Metastatic Pancreatic Carcinoma in the Ovary (tissue), 1 donor: ENCODE data around the genes BSPH1, ODAD1, KCNJ14 and CA11.

DNA sequence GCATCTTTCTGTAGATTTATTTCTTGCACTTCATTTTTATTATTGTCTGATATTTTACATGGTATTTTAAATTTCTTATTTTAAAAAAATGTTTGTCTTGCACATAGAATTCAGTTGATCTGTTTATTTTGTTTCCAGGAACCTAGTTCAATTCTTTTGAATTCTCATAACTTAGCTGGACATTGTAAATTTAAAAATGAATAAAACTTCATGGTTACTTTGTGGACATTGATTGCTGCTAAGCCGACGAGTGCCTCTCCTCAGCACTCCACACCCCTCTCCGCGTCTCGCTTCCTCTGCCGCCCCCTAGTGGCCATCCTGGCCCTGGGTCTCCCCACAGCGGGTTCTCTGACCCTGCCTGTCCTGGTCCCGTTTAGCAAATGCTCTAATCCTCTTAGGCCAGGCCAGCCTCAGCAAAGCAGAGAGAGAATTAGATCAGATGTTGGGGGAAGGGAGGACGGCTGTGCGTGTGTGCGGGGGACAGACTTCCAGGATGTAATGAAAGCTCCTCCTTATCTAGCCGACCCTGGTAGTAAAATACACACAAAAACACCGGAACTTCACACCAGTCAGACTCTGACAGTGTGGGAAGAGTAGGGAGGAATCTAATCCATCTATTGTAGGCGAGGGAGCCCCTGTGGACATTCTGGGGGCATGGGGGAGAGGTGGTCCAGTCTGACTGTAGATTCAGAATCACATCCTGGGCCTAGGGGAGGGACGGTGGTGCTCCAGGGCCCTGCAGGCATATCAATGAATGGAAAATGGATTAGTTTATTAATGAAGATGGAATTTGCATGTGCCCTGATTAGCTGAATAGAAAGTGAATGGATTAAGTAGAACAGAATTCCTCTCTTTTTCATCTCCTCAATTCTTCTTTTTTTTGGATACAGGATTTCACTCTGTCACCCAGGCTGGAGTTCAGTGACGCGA is 4.5 kb downstream of the TPRX2 start:
- PRO-cap = no peak

- PRO-cap = no peak
Measured at GRCh38 chr19:47865188-47865670, 6.2 kb downstream of the TPRX2 start.

DNA sequence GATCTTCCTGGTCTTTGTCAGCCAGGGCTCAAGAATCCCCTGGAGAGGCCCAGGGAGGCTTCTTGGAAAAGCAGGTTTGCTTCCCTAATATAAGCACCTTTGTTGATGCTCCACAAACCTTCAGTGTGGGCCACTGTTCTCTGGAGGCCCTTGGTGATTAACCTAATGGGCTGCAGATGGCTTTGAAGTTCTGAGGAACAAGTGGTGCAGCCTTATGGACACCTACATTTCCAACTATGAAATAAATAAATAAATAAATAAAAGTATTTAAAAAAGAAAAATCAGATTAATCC is at the start of gene BSPH1:
BSPH1 (minus strand) TSS at position 61 of the 293 bp plus-strand sequence.
- PRO-cap = no peak

DNA sequence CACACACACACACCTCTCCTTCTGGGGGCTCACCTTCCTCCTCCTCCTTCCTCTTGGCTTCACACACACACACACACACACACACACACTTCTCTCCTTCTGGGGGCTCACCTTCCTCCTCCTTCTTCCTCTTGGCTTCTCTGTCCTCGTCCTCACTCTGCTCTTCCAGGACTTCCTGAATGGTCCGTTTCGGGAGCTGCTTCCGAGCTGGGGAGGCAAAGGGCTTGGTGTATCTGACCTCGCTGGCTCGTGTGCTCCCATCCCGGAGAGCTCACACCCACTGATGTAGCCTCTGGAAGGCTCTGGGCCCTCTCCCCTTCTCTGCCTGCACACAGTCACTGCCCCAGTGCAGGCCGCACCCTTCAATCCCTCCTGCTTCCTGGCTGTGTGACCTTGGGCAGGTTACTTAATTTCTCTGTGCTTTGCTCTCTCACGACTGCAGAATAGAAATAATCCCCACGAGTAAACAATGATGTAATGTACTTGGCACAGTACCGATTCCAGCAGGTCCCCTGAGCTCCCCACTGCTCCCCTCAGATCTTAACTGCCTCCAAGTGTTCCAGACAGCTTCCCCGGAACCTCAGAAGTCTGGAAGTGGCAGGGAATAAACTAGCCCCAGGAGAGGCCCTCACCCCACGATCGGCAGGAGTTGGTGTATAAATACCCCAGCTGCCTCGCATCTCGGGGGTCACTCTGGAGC is 16.2 kb downstream of the LIG1 start:
- PRO-cap = no peak

DNA sequence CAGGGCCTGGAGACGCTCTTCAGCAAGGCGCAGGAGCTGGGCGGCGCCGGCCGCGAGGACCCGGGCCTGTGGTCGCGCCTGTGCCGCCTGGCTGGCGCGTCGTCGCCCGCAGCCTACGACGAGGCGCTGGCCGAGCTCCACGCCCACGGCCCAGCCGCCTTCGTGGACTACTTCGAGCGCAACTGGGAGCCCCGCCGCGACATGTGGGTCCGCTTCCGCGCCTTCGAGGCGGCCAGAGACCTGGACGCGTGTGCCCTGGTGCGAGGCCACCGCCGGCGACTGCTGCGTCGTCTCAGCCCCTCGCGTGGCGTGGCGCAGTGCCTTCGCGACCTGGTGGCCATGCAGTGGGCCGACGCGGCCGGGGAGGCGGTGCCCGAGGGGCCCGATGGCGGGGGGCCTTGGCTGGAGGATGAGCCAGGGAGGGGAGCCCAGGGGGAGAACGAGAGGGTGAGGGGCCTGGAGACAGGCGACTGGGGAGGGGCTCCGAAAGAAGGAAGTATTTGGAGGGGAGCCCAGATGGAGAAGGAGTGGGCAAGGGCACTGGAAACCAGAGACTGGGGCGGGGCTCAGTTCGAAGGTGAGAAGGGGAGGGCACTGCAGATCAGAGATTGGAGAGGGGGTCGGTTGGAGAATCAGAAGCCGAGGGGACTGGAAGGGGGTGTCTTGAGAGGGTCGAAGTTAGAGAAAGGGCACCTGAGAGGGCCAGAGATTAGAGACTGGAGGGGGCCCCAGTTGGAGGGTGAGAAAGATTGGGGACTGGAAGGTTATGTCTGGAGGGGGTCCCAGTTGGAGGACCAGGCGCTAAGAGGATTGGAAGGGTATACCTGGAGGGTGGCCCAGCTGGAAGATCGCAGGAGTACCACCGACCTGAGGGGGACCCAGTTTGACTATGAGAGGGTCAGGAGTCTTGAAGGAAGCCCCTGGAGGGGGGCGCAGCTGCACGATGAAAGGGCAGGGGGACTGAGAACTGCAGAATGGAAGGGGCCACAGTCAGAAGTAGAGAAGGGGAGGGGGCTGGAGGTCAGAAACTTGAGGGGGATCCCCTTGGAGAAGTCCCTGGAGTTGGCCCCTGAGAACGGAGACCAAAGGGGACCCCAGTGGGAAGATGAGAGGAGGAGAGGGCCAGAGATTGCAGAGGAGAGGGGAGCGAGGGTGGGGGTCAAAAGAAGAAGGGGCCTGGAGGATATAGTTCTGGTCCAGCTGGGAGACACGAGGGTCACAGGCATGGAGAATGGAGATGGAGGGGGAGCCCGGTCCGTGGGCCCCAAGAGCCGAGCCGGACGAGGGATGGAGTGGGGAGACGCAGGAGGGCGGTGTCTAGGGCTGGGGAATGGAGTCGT is 25.0 kb downstream of the ZSWIM9 start:
- PRO-cap = no peak

DNA sequence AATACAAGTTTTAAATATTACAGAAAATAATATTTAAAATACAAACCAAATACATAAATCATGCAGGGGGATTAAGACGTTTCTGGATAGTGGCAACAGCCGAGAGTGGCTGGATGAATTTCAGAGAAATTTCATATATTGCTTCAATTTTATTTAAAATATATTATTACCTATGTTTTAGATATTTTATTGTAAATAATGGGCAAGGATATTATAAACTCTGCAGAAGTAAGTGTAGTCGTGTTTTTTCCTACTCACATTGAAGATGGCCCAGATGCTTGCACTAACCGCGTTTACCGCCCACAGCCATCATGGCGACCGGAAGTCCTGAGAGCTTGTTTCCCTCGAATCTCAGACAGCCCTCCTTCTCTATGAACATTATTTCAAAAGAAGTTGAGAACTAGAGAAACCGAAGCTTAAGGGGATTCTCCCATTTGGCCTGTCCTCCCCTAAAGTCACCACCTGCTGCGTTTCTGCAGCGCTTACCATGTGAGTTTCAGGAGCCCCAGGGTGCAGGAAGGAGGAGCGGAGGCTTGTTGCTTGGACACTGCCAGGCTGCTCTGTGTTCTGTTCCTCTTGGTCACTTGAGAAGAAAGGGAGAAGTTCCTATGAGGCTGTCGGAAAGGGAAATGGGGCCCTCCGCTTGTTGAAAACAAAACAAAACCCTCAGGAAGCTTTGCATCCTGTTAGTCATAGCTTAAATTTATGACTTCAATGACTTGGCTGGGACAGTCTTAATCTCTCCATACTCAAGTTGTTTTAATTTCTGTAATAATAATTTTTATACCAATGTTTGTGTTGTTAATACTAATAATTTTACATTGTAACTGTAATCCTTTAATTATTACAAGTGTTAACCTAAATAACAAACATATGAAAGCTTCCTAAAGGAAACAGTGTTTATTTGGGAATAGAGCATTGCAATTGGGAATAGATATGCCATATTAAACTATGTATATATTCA is 6.2 kb downstream of the CARD8 start:
- PRO-cap = unidirectional peak, minus-strand start at position 562 of the sequence

- PRO-cap = no peak
Measured at GRCh38 chr19:48256818-48257213, 1.1 kb upstream of the CARD8 start.

- PRO-cap = unidirectional peak, minus-strand start at chr19:48271802
Measured at GRCh38 chr19:48271544-48272159, 1.8 kb downstream of the ZNF114 start.

GRCh38 chr19:48321776-48322400 is at the start of gene ODAD1:
ODAD1 (minus strand) TSS chr19:48321971.
- PRO-cap = bidirectional peak, plus-strand start at chr19:48322156, minus-strand start at chr19:48321892

GRCh38 chr19:48412754-48412953 is 19.2 kb downstream of the GRIN2D start:
- PRO-cap = no peak

- PRO-cap = no peak
Measured at GRCh38 chr19:48455285-48455627, at the start of gene KCNJ14. KCNJ14 (plus strand) TSS chr19:48455574.

- PRO-cap = no peak
Measured at GRCh38 chr19:48502014-48502721, 9.5 kb downstream of the LMTK3 start.

DNA sequence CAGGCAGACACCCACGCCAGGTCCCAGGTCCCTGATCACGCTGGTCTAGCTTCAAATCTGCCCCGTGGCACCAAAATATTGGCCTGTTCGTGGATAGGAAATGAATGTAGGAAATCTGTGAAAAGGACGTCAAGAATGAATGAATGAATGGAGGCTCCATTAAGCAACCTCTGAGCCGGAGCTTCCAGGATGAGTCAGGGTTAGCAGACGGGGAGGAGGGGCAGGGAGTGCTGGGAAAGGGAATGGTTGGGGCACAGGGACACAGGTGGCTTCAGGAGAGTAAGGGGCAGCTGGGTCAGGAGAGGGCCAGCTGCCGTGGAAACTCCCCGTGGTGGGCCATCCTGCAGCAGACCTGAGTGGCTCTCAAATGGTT is 4.2 kb downstream of the SULT2B1 start:
- PRO-cap = no peak

GRCh38 chr19:48618399-48619075 is 441 bp downstream of the RPL18 start:
- PRO-cap = no peak

GRCh38 chr19:48632651-48633822 is 4.1 kb downstream of the DBP start:
- PRO-cap = no peak

DNA sequence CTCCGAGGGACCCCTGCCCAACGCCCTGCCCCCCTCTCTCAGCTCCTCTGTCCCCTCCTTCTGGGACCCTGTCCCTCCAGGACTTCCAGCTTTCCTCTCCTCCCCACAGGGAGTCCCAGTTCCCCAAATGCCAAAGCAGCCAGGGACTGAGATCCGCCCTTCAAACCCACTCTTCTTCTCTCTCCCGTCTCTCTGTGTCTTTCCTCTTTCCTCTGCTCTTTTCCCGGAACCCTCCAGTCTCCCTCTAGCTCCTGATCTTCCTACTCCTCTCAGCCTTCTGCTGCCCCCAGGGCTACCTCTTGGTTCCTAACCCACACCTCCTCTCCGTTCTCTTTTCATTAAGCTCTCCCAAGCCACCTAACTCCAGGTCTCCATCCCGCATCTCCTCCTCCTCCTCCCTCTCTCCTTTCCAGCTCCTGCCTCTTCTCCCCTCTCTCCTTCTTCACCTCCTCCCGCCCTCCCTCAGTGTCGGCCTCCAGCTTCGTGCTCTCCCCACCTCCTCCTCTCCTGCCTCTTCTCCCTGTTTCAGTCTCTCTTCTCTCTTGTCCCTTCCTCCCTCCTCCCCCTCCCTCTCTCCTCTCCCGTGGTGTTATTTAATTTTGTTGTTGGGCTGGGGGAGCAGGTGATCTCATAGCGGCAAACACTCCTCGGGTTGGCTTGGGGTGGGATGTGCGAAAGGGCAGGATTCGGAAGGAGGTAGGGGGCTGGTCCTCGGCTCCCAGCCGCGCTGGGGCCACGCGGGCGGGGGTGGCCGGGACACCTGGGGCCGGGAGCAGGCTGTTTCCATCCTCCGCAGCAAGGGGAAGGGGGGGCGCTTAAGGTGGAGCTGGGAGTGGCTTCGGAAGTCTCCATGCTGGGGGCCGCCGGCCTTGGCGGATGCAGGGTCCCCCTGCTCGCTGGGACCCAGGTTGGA is at the start of gene CA11:
CA11 (minus strand) TSS at position 544 of the 913 bp plus-strand sequence.
- PRO-cap = bidirectional peak, plus-strand start at position 605 of the sequence, minus-strand start at position 504 of the sequence; unidirectional peak, minus-strand start at position 649 of the sequence; unidirectional peak, minus-strand start at position 729 of the sequence

DNA sequence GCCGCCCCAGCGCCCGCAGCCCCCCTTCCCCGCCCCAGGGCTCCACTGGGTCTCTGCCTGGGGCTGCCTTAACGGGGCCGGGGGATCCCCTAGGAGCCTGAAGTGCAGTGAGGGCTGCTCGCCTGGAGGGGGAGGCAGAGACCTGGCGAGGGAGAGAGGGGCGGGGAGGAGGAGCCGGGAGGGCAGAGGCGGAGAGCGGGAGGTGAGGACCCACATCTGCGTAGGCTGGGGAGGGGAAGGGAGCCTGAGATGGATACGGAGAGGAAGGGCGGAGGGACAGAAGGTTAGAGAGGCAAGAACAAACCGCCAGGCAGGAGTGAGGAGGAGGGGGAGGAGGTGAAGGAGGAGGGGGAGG is 547 bp upstream of the CA11 start:
- PRO-cap = no peak

- PRO-cap = no peak
Measured at GRCh38 chr19:48714872-48715514, 4.5 kb downstream of the MAMSTR start.

GRCh38 chr19:48860033-48860583 is 8.3 kb downstream of the PLEKHA4 start:
- PRO-cap = no peak

DNA sequence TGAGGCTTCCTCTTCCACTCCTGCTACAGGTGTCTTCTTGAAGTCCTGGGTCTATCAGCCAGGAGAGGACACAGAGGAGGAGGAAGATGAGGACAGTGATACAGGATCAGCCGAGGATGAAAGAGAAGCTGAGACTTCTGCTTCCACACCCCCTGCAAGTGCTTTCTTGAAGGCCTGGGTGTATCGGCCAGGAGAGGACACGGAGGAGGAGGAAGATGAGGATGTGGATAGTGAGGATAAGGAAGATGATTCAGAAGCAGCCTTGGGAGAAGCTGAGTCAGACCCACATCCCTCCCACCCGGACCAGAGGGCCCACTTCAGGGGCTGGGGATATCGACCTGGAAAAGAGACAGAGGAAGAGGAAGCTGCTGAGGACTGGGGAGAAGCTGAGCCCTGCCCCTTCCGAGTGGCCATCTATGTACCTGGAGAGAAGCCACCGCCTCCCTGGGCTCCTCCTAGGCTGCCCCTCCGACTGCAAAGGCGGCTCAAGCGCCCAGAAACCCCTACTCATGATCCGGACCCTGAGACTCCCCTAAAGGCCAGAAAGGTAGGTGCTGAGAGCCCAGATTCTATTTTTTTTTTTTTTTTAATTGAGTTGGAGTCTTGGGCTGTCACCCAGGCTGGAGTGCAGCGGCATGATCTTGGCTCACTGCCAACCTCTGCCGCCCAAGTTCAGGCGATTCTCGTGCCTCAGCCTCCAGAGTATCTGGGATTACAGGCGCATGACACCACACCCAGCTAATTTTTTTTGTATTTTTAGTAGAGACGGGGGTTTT is 2.3 kb downstream of the PPP1R15A start:
- PRO-cap = no peak